Measurements from ENCODE around the gene XIRP2.

- PRO-cap, result no peak
Observed at GRCh38 chr2:165293733-165294189, 54.5 kb downstream of the SCN2A start.

- PRO-cap, result no peak
Observed at GRCh38 chr2:165486251-165486475, 16.7 kb downstream of the CSRNP3 start.

GRCh38 chr2:166888396-166888758, at the start of gene XIRP2:
TSS of gene XIRP2 (plus strand) at chr2:166888480.
- PRO-cap, result no peak

- PRO-cap, result no peak
Observed at GRCh38 chr2:167827757-167827998, 419.7 kb downstream of the STK39 start.

DNA sequence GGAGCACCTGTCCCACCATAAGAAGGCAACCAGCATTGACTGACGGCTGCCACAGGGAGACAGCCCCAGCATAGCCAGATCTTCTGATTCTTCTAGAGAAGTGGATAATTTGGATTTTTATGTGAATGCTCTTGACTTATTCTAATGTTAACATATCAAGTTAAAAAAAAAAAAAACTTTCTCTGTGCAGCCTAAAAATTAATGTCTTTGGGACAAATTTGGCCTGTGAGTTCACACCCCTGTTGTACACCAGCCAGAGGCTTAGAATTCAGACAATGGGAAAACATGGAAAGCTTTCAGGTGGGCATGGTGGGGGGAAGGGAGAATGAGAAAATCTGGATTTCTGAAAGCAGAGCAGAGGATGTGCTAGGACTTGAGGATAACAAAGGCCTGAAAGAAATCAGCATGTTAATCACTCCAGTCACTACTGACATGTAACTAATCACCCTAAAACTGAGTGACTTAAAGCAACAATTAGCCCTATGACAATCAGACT, 163.5 kb downstream of the STK39 start:
- PRO-cap, result no peak

GRCh38 chr2:168163699-168164128, 83.7 kb downstream of the STK39 start:
- PRO-cap, result no peak

DNA sequence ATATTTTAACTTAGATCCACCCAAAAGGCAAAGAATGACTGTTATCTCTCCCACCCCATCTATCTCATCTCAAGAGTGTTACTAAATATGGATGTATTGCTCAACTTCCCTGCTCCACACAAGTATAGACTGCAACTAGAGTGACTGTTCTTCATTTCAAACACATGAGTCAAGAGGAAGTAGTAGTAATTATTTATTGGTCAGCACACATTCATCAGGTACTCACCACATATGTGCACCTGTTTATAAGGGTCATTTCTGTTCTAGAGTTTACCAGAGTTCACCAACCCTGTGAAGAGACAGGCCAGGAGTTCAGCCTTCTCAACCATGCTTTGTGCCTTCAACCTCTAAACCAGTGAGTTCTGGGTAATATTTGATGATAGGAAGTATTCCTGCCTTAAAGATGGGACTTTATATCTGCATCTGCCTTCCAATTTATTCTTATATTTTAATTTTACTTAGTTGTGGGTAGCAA, 36.2 kb downstream of the STK39 start:
- PRO-cap, result no peak

GRCh38 chr2:168216531-168217187, 30.7 kb downstream of the STK39 start:
- PRO-cap, result no peak

DNA sequence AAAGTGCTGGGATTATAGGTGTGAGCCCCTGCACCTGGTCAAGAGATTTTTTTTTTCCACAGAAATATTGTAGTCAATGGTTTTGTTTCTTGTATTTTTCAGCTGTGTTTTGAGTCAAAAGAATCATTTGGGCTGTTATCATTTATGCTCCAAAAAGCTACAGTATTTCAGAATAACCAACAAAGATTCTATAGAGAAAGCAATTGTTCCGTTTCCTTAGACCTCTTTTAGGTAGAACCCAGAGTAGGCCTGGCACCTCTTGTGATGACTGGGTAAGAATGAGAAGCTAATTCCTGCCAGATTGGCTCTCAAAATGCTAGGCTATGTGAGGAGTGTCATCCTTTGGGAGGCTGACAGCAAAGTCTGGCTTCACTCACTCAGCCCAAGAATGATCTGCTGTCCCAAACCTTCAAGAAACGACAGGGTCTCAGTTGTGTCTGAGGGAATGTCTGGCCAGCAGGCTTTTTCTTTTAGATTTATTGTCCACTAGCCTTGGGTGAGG, 4.4 kb downstream of the CERS6 start:
- PRO-cap, result no peak

- PRO-cap, result no peak
Observed at GRCh38 chr2:168501499-168502174, 45.6 kb downstream of the CERS6 start.

GRCh38 chr2:168779571-168780033, 22.8 kb upstream of the NOSTRIN start:
- PRO-cap, result no peak

DNA sequence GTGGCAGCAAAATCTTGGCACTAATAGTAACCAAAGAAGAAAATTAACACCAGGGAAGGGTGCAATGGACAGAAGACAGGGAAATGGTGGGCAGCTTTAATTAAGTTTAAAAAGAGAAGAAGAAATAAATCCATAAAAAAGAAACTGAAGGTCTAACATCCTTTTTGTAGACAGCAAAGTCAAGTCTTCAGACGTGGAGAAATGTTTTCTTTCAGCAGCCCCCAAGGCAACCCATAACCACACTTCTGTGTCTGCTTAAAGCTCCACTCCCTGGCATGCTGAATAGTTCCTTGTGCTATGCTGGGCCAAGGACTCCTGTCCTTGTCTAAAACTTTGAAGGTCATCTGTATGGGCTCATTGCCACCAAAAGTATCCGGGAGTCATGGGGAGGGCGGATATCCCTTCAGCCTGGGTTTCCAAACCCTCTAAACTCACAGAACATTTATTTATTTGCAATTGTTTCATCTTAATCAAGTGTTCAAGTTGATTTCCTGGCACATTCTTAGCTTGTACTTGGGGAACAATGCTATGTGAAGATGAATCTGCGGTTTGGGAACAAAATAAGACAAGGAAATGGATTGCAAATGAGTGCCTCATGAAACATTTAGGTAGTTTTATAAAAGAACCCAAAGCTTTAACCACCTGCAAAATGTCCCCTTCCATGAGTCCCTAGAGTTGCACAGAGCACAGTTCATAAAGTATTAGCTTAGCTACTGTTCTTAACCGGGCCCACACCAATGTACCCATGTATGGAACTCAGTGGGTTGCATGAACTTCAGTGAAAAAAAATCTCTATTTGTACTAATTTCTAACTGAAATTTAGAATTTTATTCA, 1.8 kb downstream of the NOSTRIN start:
- PRO-cap, result no peak

- PRO-cap, result no peak
Observed at GRCh38 chr2:169585409-169585656, 1.2 kb downstream of the PPIG start.

DNA sequence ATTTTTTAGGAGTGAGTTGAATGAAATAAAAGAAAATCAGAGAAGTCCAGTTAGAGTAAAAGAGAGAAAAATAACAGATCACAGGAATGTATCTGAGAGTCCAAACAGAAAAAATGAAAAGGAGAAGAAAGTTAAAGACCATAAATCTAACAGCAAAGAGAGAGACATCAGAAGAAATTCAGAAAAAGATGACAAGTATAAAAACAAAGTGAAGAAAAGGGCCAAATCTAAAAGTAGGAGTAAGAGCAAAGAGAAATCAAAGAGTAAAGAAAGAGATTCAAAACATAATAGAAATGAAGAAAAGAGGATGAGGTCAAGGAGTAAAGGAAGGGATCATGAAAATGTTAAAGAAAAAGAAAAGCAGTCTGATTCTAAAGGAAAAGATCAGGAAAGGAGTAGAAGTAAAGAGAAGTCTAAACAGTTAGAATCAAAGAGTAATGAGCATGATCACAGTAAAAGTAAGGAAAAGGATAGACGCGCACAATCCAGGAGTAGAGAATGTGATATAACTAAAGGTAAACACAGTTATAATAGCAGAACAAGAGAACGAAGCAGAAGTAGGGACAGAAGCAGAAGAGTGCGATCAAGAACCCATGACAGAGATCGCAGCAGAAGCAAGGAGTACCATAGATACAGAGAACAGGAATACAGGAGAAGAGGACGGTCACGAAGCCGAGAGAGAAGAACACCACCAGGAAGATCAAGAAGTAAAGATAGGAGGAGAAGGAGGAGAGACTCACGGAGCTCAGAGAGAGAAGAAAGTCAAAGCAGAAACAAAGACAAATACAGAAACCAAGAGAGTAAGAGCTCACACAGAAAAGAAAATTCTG, 52.5 kb downstream of the PPIG start:
- PRO-cap, result no peak

DNA sequence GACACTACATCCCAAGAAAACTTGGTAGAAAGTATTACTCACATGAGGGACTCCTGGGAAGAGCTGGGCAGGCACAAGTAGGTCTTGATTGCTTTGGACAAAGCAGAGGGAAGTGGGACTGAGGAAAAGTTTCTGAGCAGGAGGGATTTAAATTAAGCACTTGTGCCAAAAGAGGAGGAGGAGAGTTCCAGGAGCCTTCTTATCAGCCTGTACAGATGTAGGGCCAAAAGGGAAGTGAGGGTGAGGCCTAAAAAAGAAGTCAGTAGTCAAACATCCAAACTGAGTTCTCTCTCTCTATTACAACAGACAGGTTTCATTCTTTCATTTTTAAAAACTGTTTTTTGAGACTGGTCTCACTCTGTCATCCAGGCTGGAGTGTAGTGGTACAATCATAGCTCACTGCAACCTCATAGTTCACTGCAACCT, 29.2 kb downstream of the CFAP210 start:
- PRO-cap, result no peak

DNA sequence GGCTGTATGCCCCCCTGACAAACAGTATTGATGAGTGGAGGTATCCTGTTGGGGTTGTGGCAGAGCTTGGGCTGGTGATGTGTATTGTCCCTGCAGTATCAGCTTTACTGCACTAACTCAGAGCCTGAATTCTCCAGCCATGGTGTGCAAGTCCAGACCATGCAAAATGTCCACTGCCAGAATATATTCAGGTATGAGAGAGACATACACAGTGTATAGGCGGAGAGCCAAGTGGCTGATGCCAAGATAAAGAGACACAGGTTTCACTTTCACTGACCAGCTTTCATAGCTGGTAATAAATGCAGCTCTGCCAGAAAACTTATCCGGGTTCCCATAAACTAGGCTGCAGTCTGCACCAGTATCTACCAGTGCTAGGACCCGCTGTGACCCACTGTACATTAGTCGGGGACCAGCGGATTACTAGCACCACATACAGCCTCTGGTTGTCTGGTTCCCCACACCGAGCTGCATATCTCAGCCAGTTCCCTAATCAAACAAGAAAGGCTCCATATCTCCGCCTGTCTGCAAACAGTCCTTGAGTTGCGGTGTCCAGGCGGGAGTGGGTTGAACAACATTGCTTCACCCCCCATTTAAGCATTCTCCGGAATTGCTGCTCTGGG, 18.3 kb upstream of the KLHL23 start:
- PRO-cap, result no peak

GRCh38 chr2:169734163-169734545, 522 bp downstream of the KLHL23 start:
- PRO-cap, result bidirectional peak, plus-strand start at chr2:169734222, minus-strand start at chr2:169734224; bidirectional peak, plus-strand start at chr2:169734447, minus-strand start at chr2:169734372

DNA sequence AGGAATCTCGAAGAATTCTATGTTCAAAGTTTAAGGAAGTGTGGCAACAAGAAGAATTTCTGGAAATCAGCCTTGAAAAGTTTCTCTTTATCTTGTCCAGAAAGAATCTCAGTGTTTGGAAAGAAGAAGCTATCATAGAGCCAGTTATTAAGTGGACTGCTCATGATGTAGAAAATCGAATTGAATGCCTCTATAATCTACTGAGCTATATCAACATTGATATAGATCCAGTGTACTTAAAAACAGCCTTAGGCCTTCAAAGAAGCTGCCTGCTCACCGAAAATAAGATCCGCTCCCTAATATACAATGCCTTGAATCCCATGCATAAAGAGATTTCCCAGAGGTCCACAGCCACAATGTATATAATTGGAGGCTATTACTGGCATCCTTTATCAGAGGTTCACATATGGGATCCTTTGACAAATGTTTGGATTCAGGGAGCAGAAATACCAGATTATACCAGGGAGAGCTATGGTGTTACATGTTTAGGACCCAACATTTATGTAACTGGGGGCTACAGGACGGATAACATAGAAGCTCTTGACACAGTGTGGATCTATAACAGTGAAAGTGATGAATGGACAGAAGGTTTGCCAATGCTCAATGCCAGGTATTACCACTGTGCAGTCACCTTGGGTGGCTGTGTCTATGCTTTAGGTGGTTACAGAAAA, 2.0 kb downstream of the KLHL23 start:
- PRO-cap, result no peak

DNA sequence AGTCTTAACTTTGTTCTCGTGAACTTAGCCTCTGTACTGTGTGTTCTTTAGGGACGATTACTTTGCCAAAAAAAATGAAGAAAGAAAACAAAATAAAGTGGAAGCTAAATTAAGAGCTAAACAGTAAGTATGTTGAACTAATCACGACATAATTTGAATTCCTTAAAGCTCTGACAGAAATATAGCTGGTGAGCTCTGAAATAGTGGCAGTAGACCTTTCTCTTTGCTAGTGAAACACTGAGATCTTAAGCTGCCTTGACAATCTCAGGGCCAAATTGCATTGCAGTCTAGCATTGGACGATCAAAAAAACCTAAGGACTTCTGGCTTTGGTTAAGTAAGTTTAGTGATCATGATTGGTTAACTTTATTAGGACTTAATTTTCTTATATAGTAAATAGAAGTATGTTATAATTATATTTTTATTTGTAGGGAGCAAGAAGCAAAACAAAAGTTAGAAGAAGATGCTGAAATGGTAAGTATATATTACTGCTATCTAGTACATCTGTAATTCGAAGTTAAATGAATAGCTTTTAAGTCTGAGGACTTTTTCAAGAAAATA, 9.8 kb downstream of the SSB start:
- PRO-cap, result no peak

DNA sequence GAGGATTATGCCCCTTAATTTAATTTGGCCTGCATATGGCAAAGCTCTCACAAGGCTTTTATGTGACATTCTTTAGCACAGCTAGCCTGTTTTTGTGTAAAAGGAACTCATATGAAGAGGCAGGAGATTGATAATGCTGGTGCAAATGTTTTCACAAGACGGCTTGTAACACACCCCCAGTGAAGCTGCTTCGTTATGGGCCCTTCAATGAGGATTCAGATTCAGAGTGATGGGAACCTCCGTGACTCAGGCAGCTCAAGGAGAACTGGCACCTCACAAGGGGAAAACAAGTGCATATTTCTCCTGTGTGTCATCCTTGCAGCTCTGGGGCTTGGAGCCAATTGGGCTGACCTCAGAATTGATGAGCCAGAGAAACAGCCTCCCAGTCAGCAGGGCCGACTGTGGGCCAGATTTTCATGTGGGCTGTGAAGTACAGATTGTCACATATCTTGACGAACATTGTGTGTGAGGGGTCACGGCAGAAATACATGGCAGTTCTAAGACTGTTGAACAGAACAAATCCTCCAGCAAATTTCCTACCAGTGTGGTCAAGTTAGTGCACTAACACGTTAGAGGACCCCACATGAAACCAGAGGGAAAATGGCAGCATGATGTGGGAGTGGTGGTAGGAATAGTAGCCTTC, 189.6 kb upstream of the SP5 start:
- PRO-cap, result no peak

All from neural crest cell (in vitro differentiated cells).